Pulmonary artery (tissue), 1 donor: ENCODE measurements around a stretch of chr5.

- PRO-cap, result no peak
Observed at GRCh38 chr5:67206776-67207563, 10.4 kb upstream of the CD180 start.

- PRO-cap, result no peak
Observed at GRCh38 chr5:67773875-67774648, 441.5 kb upstream of the PIK3R1 start.

- PRO-cap, result no peak
Observed at GRCh38 chr5:67795851-67796558, 419.6 kb upstream of the PIK3R1 start.

GRCh38 chr5:67800106-67800489, 415.5 kb upstream of the PIK3R1 start:
- PRO-cap, result no peak

DNA sequence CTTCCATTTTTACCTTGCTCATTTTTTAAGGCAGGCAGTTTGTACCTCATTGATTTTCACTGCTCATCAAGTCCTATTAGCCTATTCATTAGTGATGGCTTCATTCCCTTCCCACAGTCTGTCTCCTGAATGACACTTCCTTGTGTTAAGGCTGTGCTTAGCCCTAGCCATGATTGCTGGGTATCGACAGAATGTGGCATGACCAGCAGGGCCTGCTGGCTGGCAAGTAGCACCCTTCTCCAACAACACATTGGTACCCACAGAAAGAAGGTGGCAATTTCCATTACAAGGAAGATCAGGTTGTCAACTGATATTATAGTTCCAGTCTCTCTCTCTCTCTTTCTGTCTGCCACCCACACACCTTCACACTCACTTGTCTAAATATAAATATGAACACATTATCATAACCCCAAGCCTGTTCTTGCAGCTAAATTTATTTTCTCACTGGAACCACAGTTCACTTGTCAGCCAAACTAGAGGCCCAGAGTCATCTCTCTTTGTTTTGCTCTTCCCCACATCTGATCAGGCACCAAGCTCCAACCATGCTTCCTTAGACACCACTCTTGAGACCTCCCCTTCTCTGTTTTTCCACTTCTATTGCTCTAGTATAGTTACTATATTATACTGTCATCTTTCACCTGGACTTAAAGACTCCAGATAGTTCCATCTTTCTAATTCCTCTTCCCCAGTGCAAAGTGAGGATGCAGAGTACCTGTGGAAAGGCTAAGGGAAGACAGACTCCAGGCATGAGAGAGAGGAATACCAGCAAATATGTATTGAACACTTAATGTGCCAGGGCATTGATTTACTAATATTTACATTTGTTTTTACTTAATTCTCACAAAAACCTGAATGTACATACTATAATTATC, 408.0 kb upstream of the PIK3R1 start:
- PRO-cap, result no peak

- PRO-cap, result no peak
Observed at GRCh38 chr5:68042418-68042644, 173.2 kb upstream of the PIK3R1 start.

DNA sequence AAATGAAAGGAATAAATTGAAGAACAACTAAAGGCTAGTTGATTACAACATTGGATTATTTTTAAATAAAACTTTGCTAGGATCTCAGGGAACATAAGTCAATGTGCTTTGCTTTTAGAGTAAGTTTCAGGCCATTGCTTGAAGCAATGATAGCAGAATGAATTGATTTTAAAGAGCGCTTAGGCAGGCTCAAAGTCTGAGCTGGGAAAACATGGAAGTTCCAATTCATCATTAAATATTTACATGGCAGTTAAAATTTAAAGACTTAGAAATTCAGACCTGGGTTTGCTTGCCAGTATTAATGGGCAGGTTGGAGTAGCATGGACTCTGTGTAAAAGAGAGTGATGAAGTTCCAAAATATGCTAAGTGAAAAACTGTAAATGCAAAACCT, 48.5 kb upstream of the PIK3R1 start:
- PRO-cap, result no peak

GRCh38 chr5:68214763-68215697, 526 bp upstream of the PIK3R1 start:
- PRO-cap, result bidirectional peak, plus-strand start at chr5:68215239, minus-strand start at chr5:68215170; bidirectional peak, plus-strand start at chr5:68215765, minus-strand start at chr5:68215604

DNA sequence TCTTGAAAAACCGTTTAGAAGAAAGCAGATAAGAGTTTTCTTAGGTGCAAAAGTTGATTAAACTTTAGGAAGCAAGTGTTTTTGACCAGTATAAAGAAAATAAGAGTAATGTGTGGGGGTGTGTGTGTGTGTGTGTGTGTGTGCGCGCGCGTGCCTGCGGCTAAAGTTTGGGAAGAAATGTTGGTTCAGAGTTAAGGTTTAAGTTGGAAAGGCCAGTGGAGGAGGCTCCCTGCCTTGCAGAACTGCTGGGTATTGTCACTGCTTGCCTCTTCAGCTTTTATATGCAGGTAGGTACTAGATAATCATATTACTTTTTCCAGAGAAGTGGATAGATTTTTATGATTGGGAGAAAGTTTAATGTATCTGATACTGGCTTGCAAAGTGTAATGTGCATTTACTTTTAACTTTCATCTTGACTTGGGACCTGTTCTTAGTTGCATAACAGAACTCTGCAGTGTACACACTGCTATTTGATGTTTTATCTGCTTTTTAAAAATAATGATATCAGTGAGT, 2.0 kb downstream of the PIK3R1 start:
- PRO-cap, result no peak

GRCh38 chr5:68242773-68243284, 27.3 kb downstream of the PIK3R1 start:
- PRO-cap, result no peak

- PRO-cap, result no peak
Observed at GRCh38 chr5:68265230-68265807, 49.8 kb downstream of the PIK3R1 start.

DNA sequence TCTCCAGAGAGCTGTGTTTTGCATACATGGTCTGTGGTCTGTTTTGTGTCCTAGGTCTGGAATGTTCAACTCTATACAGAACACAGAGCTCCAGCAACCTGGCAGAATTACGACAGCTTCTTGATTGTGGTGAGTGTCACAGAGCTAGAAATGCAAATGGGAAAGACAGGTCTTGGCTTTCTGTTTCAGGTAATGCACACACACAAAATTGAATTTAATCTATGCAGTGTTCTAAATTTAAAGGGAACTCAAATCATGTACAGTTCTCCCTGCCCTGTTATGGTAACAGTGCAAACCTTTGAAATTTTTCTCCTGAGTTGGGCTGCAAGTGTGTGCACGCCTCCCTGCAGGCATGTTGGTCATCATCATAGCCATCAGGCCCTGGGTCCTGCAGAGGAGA, 58.3 kb downstream of the PIK3R1 start:
- PRO-cap, result no peak

GRCh38 chr5:68281355-68281786, 65.8 kb downstream of the PIK3R1 start:
- PRO-cap, result no peak

GRCh38 chr5:68404956-68405504, 189.5 kb downstream of the PIK3R1 start:
- PRO-cap, result no peak

DNA sequence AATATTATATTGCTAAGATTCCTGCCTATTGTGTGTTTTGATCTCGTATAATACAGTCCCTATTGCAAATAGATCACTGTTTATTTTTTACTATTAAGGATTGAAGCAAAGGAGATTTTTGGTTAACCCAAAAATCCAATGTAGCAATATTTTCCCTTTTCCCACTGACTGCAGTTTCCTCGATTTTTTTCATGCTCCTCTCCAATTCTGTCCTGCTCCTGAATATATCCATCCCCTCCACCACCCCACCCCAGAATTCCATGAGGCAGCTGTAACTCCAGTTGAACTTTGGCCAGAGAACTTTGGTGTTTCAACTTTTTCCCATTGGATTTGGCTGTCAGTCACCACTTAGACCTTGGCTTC, 261.1 kb downstream of the PIK3R1 start:
- PRO-cap, result no peak

GRCh38 chr5:68711724-68712098, 382.1 kb upstream of the SLC30A5 start:
- PRO-cap, result no peak

DNA sequence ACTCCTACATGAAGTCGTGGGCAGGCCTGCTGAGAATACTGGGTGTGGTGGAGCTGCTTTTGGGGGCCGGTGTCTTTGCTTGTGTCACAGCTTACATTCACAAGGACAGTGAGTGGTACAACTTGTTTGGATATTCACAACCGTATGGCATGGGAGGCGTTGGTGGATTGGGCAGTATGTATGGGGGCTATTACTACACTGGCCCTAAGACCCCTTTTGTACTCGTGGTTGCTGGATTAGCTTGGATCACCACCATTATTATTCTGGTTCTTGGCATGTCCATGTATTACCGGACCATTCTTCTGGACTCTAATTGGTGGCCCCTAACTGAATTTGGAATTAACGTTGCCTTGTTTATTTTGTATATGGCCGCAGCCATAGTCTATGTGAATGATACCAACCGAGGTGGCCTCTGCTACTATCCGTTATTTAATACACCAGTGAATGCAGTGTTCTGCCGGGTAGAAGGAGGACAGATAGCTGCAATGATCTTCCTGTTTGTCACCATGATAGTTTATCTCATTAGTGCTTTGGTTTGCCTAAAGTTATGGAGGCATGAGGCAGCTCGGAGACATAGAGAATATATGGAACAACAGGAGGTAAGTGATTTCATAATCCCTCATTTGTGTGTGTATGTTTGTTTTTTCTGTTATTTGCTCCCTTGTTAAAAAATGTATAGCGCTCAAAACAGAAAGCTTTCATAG, 5.2 kb downstream of the MARVELD2 start:
- PRO-cap, result no peak

- PRO-cap, result unidirectional peak, plus-strand start at chr5:69493073
Observed at GRCh38 chr5:69492927-69493147, 247 bp downstream of the OCLN start.

- PRO-cap, result no peak
Observed at GRCh38 chr5:69509199-69509770, 16.7 kb downstream of the OCLN start.

- PRO-cap, result no peak
Observed at GRCh38 chr5:69517646-69518263, 25.2 kb downstream of the OCLN start.